SUDHL5 (cell line): ENCODE results near the genes TSC22D4, EPO and SERPINE1.

- PRO-cap, result no peak
These were observed 3.3 kb downstream of the MCM7 start for GRCh38 chr7:100097454-100098743.

DNA sequence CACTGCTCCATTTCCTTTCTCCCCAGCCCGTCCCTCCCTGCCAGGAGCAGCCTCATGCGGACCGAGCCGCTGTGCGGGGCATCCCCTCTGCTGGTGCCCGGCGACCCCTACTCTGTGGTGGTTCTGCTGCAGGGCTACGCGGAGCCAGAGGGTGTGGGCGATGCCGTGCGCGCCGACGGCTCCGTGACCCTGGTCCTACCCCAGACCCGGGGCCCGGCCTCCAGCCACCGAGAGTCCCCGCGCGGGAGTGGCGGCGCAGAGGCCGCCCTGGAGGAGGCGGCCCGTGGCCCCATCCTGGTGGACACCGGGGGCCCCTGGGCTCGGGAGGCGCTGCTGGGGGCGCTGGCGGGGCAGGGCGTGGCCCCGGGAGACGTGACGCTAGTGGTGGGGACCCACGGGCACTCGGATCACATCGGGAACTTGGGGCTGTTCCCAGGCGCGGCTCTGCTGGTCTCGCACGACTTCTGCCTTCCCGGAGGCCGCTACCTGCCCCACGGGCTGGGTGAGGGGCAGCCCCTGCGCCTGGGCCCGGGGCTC is 643 bp downstream of the MBLAC1 start:
- PRO-cap, result no peak

GRCh38 chr7:100154281-100155319 is 3.9 kb downstream of the TRAPPC14 start:
- PRO-cap, result no peak

DNA sequence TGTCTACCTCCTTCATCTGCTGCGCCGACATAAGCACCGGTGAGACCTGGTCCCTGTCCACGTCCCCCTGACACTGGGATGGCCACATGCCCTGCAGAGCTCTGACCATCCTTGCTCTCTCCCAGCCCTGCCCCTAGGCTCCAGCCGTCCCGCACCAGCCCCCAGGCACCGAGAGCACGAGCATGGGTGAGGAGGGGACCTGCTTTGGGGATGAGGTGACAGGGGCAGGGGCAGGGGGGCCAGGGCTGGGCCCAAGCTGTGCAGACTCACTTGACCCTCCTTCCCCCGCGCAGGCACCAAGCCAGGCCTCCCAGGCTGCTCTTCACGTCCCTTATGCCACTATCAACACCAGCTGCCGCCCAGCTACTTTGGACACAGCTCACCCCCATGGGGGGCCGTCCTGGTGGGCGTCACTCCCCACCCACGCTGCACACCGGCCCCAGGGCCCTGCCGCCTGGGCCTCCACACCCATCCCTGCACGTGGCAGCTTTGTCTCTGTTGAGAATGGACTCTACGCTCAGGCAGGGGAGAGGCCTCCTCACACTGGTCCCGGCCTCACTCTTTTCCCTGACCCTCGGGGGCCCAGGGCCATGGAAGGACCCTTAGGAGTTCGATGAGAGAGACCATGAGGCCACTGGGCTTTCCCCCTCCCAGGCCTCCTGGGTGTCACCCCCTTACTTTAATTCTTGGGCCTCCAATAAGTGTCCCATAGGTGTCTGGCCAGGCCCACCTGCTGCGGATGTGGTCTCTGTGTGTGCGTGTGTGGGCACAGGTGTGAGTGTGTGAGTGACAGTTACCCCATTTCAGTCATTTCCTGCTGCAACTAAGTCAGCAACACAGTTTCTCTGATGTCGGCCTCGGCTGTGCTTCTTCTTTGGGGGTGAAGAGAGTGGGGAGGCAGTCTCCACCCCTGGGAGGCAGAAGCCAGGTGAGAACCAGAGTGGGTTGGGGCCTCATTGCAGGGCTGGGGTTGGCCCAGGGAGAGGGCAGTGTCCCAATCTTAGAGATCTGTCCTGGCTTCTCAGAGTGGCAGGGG is 1.2 kb downstream of the PVRIG start:
- PRO-cap, result bidirectional peak, plus-strand start at position 269 of the sequence, minus-strand start at position 335 of the sequence; bidirectional peak, plus-strand start at position 956 of the sequence, minus-strand start at position 669 of the sequence

DNA sequence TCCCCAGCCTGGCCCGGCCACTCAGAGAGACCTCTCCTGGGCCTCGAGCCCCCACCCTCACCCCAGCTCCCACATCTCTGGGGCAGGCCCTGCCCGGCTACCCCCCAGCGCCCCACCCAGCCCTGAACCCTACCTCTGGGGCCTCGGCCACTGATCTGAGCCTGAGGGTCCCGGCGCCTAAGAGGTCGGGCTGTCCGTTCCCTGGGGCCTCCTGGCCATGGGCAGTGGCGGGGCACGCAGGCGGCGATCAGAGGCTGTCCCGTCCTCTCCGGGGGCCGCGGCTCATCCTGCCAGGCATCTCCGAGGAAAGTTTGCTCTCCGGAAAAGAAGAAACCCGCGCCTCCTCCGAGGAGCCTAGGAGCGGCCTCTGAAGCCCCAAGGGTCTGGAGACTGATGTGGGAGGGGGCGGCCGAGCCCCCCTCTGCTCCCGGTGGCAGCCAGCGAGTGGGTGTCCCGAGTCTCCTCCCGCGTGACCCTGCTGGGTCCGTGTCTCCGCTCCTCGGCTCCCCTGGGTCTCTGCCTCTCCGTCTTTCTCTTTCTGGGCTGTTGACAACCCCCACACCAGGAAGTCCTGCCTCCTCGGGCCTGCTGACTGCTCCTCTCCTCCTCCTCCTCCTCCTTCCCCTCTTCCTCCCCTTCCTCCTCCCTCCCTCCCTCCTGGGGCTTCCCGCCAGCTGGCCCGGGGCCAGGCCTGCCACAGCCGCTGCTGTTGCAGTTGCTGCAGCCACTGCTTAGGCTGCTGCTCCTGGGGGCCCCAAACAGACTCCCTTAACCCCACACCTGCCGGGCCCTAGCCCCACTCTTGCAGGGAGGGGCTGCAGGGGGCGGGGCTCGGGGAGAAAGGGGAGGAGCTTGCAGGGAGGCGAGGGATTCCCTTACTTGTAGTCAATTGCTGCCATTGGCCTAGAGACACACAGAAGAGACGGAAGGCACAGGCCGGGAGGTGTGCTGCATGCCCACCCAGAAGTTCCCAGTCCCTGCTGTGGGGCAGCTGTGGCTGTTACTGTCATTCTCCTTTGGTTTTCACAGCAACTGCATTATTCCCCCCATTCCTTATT is at the start of gene TSC22D4:
TSC22D4 (minus strand) TSS at position 554 of the 1,058 bp plus-strand sequence.
- PRO-cap, result bidirectional peak, plus-strand start at position 907 of the sequence, minus-strand start at position 518 of the sequence

DNA sequence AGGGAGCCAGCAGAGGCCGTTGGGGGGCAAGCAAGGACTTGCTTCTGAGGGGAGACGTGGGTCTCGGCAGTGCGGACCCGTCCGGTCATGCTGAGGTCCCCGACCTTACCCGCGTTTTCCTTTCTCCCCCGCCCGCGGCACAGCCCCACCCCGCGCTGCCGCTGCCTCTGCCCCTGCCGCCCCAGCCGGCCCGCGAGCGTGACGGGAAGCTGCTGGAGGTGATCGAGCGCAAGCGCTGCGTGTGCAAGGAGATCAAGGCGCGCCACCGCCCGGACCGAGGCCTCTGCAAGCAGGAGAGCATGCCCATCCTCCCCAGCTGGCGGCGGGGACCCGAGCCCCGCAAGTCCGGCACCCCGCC is 9.8 kb downstream of the NYAP1 start:
- PRO-cap, result no peak

- PRO-cap, result no peak
These were observed 5.8 kb downstream of the SAP25 start for GRCh38 chr7:100567675-100568441.

- PRO-cap, result no peak
These were observed 5.3 kb downstream of the SAP25 start for GRCh38 chr7:100568442-100568767.

- PRO-cap, result no peak
These were observed 2.0 kb upstream of the SAP25 start for GRCh38 chr7:100575607-100576102.

GRCh38 chr7:100576103-100577225 is 2.8 kb upstream of the SAP25 start:
- PRO-cap, result no peak

- PRO-cap, result unidirectional peak, plus-strand start at chr7:100585875
These were observed 631 bp downstream of the LRCH4 start for GRCh38 chr7:100584973-100586022.

DNA sequence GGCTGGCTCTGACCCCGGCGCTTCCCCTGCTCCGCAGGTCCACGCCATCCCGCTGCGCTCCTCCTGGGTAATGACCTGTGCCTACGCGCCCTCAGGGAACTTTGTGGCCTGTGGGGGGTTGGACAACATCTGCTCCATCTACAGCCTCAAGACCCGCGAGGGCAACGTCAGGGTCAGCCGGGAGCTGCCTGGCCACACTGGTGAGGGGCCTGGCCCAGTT is 3.8 kb downstream of the GNB2 start:
- PRO-cap, result no peak

- PRO-cap, result no peak
These were observed at the start of gene EPO for GRCh38 chr7:100720132-100720921. Gene EPO, plus strand, starts transcription at chr7:100720468.

- PRO-cap, result no peak
These were observed 2.0 kb upstream of the EPHB4 start for GRCh38 chr7:100829199-100829857.

DNA sequence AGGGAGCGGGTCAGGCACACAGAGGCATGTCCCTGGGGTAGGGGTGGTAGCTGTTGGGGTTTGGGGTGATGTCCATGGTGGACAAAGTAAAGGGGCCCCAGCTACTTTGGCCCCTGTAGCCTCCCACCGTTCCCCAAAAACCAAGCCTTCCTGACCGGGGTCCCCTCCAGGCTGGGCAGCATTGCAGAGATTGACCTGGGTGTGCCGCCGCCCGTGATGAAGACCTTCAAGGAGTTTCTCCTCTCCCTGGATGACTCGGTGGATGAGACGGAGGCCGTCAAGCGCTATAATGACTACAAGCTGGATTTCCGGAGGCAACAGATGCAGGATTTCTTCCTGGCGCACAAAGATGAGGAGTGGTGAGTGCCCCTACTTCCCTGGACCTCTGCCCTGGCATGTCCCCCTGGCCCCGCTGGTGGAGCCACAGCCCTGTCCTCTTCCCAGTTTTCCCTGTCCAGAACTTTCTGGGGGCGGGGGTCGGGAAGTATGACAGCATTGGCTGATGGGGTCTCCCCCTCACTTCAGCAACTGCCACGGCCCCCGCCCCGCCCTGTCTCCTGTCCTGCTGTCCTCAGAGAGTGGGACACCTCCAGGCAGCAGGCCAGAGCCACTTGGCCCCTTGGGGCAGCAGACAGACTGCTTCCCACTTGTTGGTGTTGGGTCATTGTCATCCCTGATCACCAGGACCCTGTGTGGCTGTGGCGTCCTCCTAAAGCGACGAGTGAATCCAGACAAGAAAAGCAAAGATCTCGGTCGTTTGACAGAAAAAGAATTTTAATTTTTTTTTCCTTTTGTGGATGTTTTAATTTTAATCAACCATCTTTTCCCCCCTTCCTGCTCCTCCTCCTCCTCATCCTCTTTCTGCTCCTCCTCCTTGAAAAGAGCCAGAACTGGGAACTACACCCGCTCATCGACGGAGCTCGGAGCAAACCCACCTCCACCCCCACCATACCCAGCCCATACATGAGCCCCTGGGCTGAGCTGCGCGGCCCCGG is 7.3 kb downstream of the SRRT start:
- PRO-cap, result no peak

- PRO-cap, result no peak
These were observed 3.7 kb downstream of the UFSP1 start for GRCh38 chr7:100885518-100886595.

- PRO-cap, result no peak
These were observed 1.1 kb upstream of the ACHE start for GRCh38 chr7:100896478-100897542.

DNA sequence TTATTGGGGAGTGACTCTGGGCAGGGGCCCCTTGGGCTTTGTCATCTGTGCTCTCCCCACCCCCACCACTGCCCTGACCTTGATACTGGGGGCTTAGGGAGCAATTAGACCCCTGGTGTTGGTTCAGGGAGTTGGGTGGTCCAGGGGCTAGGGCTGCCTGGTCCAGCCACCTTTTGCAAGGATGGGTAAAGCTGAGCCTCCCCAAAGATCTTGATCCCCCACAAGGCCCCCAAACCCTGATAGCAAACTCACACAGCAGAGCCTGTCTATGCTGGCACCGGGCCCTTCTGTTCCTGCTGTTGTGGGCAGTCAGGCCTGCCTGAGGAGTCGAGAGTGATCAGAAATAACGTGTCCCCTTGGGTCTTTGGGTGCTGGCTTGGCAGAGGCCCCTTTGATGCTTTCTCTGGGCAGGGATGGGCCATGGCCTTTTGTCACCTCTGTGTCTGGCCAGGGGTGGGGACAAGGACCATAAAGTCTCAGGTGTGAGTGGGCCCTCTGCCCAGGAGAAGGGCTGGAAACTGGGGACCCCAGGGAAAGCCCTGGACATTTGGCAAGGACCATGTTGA is 739 bp upstream of the MUC12 start:
- PRO-cap, result no peak

GRCh38 chr7:101126099-101126310 is 899 bp upstream of the SERPINE1 start:
- PRO-cap, result no peak

DNA sequence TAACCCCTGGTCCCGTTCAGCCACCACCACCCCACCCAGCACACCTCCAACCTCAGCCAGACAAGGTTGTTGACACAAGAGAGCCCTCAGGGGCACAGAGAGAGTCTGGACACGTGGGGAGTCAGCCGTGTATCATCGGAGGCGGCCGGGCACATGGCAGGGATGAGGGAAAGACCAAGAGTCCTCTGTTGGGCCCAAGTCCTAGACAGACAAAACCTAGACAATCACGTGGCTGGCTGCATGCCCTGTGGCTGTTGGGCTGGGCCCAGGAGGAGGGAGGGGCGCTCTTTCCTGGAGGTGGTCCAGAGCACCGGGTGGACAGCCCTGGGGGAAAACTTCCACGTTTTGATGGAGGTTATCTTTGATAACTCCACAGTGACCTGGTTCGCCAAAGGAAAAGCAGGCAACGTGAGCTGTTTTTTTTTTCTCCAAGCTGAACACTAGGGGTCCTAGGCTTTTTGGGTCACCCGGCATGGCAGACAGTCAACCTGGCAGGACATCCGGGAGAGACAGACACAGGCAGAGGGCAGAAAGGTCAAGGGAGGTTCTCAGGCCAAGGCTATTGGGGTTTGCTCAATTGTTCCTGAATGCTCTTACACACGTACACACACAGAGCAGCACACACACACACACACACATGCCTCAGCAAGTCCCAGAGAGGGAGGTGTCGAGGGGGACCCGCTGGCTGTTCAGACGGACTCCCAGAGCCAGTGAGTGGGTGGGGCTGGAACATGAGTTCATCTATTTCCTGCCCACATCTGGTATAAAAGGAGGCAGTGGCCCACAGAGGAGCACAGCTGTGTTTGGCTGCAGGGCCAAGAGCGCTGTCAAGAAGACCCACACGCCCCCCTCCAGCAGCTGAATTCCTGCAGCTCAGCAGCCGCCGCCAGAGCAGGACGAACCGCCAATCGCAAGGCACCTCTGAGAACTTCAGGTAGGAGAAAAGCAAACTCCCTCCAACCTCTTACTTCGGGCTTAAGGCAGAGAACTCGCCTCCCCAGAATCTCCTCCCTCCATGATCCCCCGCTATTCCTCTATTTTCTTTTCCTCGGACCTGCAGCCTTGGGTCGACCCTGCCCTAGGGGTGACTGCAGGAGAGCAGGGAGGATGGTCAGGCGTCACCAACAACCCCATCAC is at the start of gene SERPINE1:
SERPINE1 (plus strand) TSS at position 794 of the 1,137 bp plus-strand sequence.
- PRO-cap, result no peak